A549 (cell line): Measurements from ENCODE around the genes SRPX2, CSTF2, ARL13A, BTK and ARMCX1.

DNA sequence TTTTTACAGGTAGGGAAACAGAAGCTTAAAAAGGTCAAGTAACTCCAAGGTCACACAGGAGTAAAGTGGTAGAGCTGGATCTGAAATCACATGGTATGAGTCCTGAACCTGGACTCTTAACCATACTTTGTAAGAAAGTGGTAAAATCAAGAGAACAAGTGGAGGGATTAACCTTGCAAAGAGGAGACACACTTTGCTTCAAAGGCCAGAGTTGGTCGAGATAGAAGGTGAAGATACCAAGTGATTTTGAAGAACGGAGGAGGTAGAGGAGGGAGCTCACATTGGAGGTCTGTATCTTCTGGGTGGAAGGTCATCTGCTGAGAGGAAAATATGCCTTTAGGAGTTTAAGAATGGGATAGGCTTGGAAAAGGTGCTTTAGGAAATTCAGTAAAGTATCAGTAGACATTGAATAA, 3.1 kb downstream of the APOOL start:
- PRO-cap = no peak
CAGE:
- cytosol, long polyA plus RNA = no peak
- long polyA plus RNA = no peak
- nucleus, long polyA plus RNA = no peak

DNA sequence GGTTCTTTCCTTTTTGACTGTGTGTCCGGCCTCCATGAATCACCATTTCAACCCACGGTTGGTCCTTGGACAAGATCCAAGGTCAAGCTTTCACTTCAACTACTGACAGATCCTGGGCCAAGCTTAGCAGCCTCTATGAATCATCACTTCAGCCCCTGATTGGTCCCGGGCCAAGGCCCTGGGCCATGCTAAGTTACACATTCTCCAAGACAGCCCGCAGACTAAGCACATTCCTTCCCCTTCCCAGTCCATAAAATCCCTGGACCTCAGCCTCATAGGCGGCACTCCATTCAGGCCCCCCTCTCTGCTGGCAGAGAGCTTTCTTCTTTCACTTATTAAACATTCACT, 108.1 kb upstream of the KLHL4 start:
- PRO-cap = no peak
CAGE:
- cytosol, long polyA plus RNA = no peak
- long polyA plus RNA = no peak
- nucleus, long polyA plus RNA = no peak

- PRO-cap = no peak
CAGE:
- cytosol, long polyA plus RNA = no peak
- long polyA plus RNA = no peak
- nucleus, long polyA plus RNA = no peak
Observed at GRCh38 chrX:87728445-87728953, 210.9 kb downstream of the KLHL4 start.

DNA sequence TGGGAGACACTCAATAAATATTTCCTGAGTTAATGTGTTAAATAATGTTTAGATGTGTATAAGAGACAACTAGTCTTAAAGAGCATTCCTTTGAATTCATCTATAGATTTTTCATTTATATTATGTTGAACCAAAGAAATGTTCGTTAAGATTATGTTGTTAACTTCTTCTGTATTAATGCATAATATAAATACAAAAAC, 349.7 kb downstream of the TGIF2LX start:
- PRO-cap = no peak
CAGE:
- cytosol, long polyA plus RNA = no peak
- long polyA plus RNA = no peak
- nucleus, long polyA plus RNA = no peak

DNA sequence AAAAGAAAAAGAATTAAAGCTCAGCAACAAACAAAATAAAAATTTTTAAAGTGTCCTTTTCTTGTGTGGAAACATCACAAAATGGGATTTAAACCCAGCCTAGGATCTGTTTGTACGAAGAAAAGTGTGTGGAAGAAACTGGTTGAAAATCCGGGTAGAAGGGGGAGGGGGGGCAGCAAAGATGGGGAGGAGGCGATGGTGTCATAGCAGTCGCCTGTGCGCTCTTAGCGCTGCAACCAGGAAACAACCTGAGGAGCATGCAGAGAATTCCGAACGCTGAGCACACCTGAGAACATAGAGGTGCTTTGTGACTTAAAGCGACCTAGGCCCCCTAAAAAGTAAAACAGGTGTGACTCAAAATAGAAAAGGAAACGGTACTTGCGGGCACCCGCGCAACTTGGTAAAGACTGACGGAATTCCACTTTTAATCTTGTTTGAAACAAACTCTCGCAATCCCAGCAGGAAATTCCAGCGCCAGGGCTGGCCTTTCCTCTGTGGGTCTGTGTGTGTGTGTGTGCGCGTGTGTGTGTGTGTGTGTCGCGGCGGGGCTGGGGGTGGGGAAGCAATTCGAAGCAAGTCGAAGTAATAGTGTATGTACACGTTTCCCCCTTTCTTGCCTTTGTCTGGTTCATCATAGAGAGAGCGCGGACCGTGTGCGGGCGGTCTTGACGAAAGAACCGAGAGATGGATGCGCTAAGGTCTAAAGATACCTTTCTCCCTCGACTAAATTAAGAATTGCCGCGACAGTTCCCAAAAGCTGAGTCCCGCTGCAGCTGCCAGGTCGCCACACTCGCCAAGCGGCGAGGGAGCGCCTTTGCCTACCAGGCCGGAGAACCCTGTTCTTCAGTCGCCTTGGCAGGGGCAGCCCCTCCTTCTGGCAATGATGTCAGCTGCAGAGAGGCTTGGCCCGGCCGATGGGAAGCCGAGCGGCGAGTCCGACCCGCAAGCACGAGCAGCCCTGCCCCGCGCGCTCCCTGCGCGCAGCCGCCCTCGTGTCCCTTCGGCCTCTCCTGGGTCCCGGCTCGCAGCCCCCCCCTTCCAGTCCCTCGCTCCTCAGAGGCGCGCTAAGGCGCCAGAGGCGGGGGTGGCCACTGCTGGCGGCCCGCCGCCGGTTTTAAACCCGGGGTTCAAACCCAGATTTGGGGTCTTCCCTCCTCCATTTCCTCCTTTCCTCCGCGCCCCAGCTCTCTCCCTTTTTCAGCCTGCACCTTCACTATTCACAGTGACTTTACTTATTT, 2.4 kb downstream of the PCDH11X start:
- PRO-cap = no peak
CAGE:
- cytosol, long polyA plus RNA = no peak
- long polyA plus RNA = no peak
- nucleus, long polyA plus RNA = no peak

- PRO-cap = no peak
CAGE:
- cytosol, long polyA plus RNA = no peak
- long polyA plus RNA = no peak
- nucleus, long polyA plus RNA = no peak
Observed at GRCh38 chrX:96764013-96764549, 79.4 kb downstream of the DIAPH2 start.

DNA sequence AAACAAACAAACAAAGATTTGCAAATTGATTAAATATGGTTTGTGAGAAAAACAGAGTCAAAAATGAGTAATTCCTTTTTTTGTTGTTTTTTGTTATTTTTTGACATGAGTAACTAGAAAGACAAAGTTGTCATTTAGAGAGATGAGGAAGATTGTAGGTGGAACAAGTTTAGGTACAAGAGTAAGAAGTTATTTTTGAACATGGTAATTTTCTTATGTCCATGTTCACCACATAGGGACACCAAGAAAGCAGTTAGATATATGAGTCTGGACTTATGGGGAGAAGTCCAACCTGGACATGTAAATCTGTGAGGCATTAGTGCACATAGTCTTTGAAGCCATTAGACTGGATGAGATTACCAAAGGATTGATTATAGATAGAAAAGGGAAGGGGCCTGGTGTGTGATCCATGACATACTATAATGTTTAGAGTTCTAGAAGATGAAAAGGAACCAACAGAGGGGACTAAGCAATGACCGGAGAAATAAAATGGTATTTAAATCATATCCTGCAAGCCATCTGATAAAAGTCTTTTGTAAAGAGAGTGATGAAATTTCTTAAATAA, 286.3 kb downstream of the RPA4 start:
- PRO-cap = no peak
CAGE:
- cytosol, long polyA plus RNA = no peak
- long polyA plus RNA = no peak
- nucleus, long polyA plus RNA = no peak

DNA sequence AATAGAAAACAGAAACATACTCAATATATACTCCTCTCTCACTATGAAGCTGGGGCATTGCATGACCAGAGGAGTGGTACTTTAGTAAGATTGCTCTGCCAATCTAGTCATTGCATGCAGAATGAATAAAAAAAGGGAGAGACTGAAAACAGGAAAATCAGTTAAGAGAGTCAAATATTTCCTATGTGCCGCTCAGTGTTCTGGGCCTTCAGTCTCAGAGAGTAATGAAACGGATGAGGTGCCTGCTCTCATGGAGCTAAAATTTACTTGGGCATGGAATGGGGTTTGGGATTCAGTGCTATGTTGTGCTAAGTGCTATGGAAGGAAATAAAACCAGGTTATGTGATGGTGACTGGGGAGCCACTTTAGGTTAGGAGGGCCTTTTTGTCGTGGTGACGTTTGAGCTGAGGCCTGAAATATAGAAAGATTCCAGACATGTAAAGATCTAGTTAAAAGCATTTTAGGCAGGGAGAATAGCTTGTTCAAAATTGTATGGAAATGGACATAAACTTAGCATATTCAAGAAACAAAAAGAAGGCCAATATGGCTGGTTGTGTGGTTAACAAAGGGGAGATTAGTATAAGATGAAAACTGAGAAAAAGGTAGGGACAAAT, 381.6 kb downstream of the RPA4 start:
- PRO-cap = no peak
CAGE:
- cytosol, long polyA plus RNA = no peak
- long polyA plus RNA = no peak
- nucleus, long polyA plus RNA = no peak

GRCh38 chrX:97482203-97482555, 598.5 kb downstream of the RPA4 start:
- PRO-cap = no peak
CAGE:
- cytosol, long polyA plus RNA = no peak
- long polyA plus RNA = no peak
- nucleus, long polyA plus RNA = no peak

DNA sequence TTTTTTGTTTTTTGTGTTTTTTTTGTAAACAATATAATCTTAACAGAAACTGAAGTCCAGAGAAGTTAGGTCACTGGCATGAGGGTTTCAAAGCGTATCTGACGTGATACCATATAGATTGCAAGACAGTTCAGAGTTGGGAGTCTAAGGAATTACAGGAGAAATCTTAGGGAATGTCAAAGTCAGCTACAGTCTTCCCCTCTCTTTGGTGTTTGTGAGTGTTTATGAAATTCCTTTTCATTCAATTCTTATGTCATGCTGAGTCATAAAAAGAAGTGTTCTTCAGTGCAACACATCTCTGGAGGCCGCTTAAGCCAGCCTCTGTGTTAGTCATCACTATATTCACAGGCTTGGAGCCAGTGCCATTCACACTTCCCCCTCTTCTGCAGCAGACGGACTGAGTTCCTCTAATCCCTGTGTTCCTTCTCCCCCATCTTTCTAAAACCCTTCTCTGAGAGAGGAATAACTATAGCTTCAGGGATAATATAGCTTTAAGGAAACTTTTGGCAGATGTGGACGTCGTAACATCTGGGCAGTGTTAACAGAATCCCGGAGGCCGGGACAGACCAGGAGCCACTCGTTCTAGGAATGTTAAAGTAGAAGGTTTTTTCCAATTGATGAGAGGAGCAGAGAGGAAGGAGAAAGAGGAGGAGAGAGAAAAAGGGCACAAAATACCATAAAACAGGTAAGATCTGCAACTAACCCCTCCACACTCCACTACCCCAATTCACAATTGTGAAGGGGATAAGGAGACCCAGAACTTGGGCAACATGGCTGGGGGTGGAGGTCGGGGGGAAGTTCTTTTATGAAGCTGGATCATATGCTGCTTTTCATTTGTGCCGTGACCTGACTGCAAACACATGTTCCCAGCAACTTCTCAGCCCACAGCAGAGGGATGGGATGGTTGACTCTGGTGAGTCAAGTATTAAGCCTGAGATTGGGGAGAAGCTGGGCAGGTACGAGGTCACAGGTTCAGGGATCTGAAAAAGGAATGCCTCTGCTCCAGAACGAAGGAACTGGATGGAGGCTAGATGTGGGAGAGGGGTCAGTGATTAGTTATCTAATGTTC, at the start of gene SRPX2:
SRPX2 (plus strand) TSS at position 369 of the 1,069 bp plus-strand sequence.
- PRO-cap = no peak
CAGE:
- cytosol, long polyA plus RNA = no peak
- long polyA plus RNA = no peak
- nucleus, long polyA plus RNA = start-site peak on the plus strand centred at position 378 of the sequence, 45 bp wide, 23 and 16 reads in 2 replicates

GRCh38 chrX:100644974-100645521, 1.0 kb downstream of the SRPX2 start:
- PRO-cap = no peak
CAGE:
- cytosol, long polyA plus RNA = no peak
- long polyA plus RNA = no peak
- nucleus, long polyA plus RNA = no peak

DNA sequence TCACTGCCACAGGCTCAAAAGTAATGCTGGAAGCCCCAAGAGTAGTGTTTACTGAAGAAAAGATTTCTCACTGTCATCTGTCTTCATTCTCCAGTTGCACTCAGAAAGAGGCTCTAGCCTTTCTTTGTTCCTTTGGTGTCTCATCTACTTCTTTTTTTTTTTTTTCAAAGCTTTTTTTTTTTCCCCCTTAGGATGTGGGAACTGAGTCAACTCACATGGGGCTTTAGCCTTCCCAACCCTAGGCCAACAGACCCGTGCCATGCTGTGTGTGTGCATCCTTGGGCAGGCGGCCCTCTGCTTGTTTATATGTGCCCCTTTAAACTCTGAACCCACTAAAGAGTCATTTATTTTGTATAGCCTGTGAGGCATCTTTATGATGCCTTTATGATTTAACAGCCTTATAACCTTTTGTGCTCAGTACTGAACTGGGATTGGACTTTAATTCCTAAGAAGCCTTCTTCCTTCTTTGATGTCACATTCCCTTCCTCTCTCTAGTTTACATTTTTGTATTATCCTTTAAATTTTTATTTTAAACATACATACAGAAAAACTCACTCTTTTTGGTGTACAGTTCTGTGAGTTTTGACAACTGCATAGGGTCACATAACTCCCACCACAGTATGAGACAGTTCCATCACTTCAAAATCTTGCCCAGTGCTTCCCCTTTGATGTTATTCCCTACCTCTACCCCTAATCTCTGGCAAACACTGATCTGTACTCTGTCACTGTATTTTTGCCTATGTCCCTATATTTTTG, 15.8 kb downstream of the SRPX2 start:
- PRO-cap = no peak
CAGE:
- cytosol, long polyA plus RNA = no peak
- long polyA plus RNA = no peak
- nucleus, long polyA plus RNA = no peak

GRCh38 chrX:100812134-100812712, 8.0 kb upstream of the CSTF2 start:
- PRO-cap = no peak
CAGE:
- cytosol, long polyA plus RNA = no peak
- long polyA plus RNA = no peak
- nucleus, long polyA plus RNA = no peak

GRCh38 chrX:100819458-100820514, at the start of gene CSTF2:
Gene CSTF2, plus strand, starts transcription at chrX:100820391.
- PRO-cap = no peak
CAGE:
- cytosol, long polyA plus RNA = no peak
- long polyA plus RNA = no peak
- nucleus, long polyA plus RNA = start-site peak on the plus strand at chrX:100820375-100820403, 115 and 55 reads in 2 replicates

GRCh38 chrX:100969487-100969857, at the start of gene ARL13A:
Gene ARL13A, plus strand, starts transcription at chrX:100969708.
- PRO-cap = no peak
CAGE:
- cytosol, long polyA plus RNA = no peak
- long polyA plus RNA = no peak
- nucleus, long polyA plus RNA = no peak

- PRO-cap = no peak
CAGE:
- cytosol, long polyA plus RNA = no peak
- long polyA plus RNA = no peak
- nucleus, long polyA plus RNA = no peak
Observed at GRCh38 chrX:100994423-100994771, 24.9 kb downstream of the ARL13A start.

DNA sequence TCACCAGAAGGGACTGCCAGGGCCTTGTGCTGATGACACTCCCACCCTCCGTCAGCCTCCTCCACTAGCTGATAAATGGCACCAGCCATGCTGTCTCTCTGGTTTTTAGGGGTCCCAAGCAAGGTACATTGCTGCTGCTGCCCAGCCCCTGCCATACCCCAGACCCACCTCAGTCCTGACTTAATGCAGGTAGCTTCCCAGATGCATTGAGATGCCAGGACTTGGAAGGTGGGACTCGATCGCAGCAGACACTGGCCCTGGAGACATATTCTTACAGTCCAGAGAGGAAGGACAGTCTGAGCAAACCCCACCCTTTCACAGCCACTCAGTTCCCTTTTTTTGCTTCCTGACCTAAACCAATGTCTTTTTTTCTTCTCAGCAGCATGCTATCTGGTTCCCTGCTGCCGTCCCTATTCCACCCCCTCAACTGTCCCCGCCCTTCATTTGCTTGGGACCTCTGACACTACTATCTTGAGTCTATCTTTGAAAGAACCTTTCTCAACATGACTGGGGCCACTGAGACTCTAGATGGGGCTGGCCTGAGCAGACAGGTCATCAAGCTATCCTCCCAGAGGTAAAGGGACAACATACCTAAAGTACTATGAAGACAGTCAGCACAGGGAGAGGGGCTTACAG, at the start of gene BTK:
BTK (minus strand) TSS at position 298 of the 636 bp plus-strand sequence.
- PRO-cap = no peak
CAGE:
- cytosol, long polyA plus RNA = no peak
- long polyA plus RNA = no peak
- nucleus, long polyA plus RNA = no peak

GRCh38 chrX:101418808-101419097, 10.7 kb downstream of the HNRNPH2 start:
- PRO-cap = no peak
CAGE:
- cytosol, long polyA plus RNA = no peak
- long polyA plus RNA = no peak
- nucleus, long polyA plus RNA = no peak

- PRO-cap = no peak
CAGE:
- cytosol, long polyA plus RNA = no peak
- long polyA plus RNA = no peak
- nucleus, long polyA plus RNA = no peak
Observed at GRCh38 chrX:101550090-101550743, at the start of gene ARMCX1. Gene ARMCX1, plus strand, starts transcription at chrX:101550547.

- PRO-cap = no peak
CAGE:
- cytosol, long polyA plus RNA = no peak
- long polyA plus RNA = no peak
- nucleus, long polyA plus RNA = no peak
Observed at GRCh38 chrX:101617203-101617691, 553 bp downstream of the ARMCX6 start.